ENCODE data around the genes IFRD1 and TMEM168.

- PRO-cap, result no peak
- RRBS, 2 experiments, result no CpG with 5 or more reads among the region's 3 CpGs
Observed at GRCh38 chr7:112162068-112162769, 44.0 kb downstream of the DOCK4 start.

DNA sequence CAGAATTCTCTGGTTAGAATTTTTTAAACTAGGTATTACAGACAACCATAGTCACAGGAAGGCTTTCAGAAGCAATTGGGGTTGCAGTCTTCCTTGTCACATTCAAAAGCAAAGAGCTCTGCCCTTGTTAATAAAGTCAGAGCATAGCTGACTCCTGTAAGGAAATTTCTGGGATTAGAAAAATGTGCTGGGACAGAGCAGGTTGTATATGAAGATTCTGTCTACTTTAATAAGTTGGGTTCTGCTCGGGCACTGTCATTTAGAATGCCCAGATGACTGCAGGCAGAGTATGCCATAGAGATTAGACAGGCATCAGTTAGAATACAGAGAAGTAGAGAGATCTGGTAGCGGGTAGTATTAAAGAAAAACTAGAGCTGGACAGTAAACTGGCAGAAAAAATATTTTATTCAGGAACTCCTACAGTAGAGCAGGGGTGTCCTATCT lies 17.3 kb downstream of the ZNF277 start:
- PRO-cap, result no peak
- RRBS, 2 experiments, result no CpG with 5 or more reads among the region's 2 CpGs

DNA sequence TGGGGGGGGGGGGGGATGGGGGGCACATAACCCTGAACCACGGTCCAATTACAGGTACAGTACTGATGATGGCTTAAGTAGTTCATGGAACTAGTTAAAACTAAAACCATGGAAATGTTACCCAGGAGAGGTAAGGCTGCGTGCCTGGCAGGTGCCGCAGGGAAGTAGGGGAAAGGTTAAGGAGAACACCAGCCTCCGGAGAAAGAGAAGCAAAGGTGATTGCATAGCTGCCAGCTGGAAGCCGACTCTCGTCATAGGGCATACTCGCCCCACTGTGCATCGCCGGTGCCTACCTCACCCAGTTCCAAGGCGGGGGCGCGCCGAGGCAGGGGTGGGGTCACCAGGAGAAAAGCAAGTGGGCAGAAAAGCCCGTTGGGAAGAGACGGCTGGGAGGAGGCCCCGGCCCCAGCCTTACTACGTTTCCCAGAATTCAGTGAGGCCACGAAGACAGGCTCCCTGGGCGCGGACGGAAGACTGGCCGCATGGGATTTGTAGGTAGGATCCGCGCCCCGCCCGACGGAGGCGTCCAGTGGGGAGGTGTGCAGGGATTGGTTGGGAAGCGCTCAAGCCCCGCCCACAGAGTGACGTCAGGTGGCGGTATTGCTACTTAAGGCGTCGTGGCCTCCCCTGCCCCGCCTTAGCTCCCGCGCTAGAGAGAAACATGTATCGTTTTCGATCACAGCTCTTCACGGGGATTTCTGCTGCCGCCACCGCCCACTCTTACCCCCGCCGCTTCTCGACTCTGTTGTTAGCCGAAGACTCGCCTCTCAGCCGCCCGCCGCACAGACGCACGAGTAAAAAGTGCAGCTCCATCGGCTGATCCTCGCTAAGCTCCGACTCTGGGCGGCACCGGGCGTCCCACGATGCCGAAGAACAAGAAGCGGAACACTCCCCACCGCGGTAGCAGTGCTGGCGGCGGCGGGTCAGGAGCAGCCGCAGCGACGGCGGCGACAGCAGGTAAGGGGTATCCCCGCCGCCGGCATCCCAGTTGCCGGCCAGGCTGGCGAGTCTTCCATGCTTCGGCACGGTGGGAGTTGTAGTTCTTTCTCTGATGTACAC lies at the start of gene IFRD1:
IFRD1 (plus strand) TSS at position 635 of the 1,059 bp plus-strand sequence.
- PRO-cap, result bidirectional peak, plus-strand start at position 635 of the sequence, minus-strand start at position 468 of the sequence; bidirectional peak, plus-strand start at position 903 of the sequence, minus-strand start at position 835 of the sequence; bidirectional peak, plus-strand start outside the sequence, minus-strand start at position 1,016 of the sequence
- RRBS, 2 experiments, result under 1% methylated on average over 5 of the region's 78 CpGs

GRCh38 chr7:112451429-112451739 lies 1.1 kb downstream of the IFRD1 start:
- PRO-cap, result no peak
- RRBS, 2 experiments, result no CpG with 5 or more reads among the region's 9 CpGs

- PRO-cap, result no peak
Observed at GRCh38 chr7:112462039-112462785, 12.0 kb downstream of the IFRD1 start.

DNA sequence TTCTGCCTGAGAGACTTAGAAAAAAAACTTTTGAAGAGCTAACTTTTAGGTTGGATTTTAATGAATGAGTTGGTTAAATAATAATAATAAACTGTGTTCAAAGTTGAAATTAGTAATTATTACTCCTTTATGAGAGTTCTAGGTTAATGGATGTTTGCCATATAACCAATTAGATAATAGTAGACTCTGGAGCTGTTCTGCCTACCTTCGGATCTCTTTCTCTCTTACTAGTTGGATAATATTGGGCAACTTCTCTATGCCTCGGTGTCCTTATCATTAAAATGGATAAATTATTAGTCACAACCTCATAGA lies 13.9 kb downstream of the IFRD1 start:
- PRO-cap, result no peak
- RRBS, 2 experiments, result no CpG with 5 or more reads among the region's 2 CpGs

- PRO-cap, result no peak
- RRBS, 2 experiments, result no CpG with 5 or more reads among the region's 1 CpG
Observed at GRCh38 chr7:112465318-112466050, 15.2 kb downstream of the IFRD1 start.

GRCh38 chr7:112508868-112509178 lies 28.0 kb downstream of the LSMEM1 start:
- PRO-cap, result no peak
- RRBS, 2 experiments, result no CpG with 5 or more reads among the region's 9 CpGs

- PRO-cap, result no peak
- RRBS, 2 experiments, result no CpG with 5 or more reads among the region's 1 CpG
Observed at GRCh38 chr7:112575852-112576255, 95.1 kb downstream of the LSMEM1 start.

DNA sequence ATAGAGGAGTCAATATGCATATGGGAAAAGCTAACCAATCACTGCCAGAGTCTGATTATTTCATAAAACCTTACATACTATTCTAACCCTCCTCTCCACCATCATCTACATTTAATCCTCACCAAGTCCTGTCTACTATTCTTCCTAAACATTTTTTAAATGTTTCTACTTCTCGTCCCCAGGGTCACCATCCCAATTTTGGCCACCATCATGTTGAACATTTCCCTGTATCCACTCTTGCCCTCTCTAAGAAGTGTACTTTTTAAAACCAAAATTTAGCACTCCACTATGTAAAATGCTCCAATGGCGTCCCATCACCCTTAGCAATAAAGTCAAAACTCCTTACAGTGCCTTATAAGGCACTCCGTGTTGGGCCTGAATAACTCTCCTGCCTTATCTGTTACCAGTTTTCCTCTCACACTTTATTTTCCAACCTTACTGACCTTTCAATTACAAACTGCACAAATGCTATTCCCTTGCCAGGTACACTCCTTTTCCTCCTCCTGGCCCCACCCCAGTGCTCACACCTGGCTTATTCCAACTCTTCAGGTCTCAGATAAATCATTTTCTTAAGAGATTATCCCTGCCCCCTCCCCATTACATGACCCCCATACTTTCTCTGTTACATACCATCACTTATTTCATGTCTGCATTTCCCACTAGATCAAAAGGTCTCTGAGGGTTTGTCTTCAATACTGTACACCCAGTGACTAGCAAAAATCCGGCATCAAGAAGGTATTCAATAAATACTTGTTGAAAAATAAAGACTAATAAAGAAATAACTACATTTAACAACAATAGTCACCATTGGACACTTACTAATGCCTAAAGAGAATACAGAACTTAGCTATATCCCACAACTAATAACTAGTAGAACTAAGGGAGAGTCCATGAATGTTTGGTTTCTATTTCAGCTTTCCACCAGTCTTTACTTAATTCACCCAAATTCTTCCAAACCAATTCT lies 1.3 kb downstream of the TMEM168 start:
- PRO-cap, result no peak
- RRBS, 2 experiments, result no CpG with 5 or more reads among the region's 4 CpGs

GRCh38 chr7:112790229-112791060 lies at the start of gene TMEM168:
Gene TMEM168, minus strand, starts transcription at chr7:112790393.
- PRO-cap, result bidirectional peak, plus-strand start at chr7:112790467, minus-strand start at chr7:112790372
- RRBS, 2 experiments, result under 1% methylated on average over 20 of the region's 53 CpGs

- PRO-cap, result no peak
- RRBS, 2 experiments, result no CpG with 5 or more reads among the region's 3 CpGs
Observed at GRCh38 chr7:114119765-114120508, 201.1 kb upstream of the PPP1R3A start.

DNA sequence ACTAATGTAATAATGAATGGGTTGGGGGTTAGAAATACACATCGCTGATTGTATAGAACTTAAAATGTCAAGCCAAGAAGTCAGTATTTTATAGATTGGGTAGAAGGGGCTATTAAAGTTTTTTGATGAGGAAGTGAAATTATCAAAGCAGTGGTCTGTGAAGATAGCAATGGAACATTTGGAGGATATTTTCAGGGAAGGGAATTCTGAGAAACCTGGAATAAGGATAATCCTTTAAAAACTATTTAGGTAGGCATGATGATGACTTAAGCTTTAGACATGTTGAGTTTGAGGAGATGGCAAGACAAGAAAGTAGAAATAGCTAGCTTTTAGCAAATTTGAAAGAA lies 126.2 kb downstream of the FOXP2 start:
- PRO-cap, result no peak
- RRBS, 2 experiments, result no CpG with 5 or more reads among the region's 1 CpG

- PRO-cap, result no peak
- RRBS, 2 experiments, result no CpG with 5 or more reads among the region's 5 CpGs
Observed at GRCh38 chr7:114916426-114917032, 5.4 kb upstream of the MDFIC start.

GRCh38 chr7:114944761-114945260 lies 22.9 kb downstream of the MDFIC start:
- PRO-cap, result no peak
- RRBS, 2 experiments, result no CpG with 5 or more reads among the region's 15 CpGs

DNA sequence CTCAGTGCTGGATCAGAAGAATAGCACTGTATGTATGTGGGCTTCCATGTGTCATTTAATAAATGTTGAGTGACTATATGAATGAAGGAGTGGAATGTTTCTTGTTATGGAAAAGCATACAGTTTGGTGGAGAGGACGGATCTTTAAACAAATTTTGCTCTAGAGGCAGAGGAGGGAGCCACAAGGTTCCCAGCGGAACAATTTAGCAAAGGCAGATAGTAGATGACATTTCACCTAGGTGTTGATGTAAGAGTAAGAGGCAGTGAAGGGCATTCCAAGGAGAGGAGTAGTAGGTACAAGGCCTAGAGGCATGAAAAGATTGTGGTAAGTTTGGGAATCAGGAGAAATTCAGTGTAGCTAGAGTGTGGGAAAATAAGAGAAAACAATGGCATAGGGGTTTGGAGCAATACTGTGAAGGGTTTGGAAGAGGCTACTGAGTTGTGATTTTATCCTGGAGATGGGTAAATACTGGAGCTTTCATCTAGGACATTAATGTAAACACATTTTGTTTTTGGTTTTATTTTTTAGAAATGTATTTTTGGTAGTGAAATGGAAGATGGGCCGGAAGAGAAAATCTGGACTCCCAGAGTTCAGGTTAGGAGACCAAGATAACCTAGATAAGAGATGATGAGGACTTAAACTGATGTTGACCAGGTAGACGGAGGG lies 43.1 kb downstream of the MDFIC start:
- PRO-cap, result no peak
- RRBS, 2 experiments, result no CpG with 5 or more reads among the region's 4 CpGs

DNA sequence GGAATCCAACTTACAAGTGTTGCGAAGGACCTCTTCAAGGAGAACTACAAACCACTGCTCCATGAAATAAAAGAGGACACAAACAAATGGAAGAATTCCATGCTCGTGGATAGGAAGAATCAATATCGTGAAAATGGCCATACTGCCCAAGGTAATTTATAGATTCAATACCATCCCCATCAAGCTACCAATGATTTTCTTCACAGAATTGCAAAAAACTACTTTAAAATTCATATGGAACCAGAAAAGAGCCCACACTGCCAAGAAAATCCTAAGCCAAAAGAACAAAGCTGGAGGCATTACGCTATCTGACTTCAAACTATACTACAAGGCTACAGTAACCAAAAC lies 37.0 kb downstream of the TFEC start:
- PRO-cap, result no peak
- RRBS, 2 experiments, result no CpG with 5 or more reads among the region's 4 CpGs

- PRO-cap, result no peak
- RRBS, 2 experiments, result no CpG with 5 or more reads among the region's 4 CpGs
Observed at GRCh38 chr7:116159640-116160052, 50.7 kb upstream of the TES start.

DNA sequence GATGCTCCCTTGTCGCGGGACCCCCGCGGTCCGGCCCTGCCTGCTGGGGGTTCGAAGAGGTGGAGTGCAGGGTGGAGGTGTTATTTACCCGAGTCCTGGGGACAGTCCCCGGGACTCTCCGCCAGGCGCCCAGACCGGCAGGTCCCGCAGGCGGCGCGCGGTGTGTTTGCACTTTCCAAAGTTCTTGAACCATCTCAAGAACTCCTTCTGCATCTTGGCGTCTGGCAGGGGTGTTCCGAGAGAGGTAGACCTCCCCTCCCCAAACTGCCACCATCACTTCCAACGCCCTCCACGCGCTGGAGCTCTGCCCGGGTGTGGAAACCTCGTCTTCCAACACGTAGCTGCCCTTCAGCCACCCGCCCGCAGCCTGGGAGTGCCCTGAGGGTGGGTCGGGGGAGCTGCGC lies 566 bp downstream of the CAV1 start:
- PRO-cap, result bidirectional peak, plus-strand start at position 111 of the sequence, minus-strand start outside the sequence; bidirectional peak, plus-strand start outside the sequence, minus-strand start at position 364 of the sequence
- RRBS, 2 experiments, result 1 to 2% methylated on average over 4 of the region's 28 CpGs

DNA sequence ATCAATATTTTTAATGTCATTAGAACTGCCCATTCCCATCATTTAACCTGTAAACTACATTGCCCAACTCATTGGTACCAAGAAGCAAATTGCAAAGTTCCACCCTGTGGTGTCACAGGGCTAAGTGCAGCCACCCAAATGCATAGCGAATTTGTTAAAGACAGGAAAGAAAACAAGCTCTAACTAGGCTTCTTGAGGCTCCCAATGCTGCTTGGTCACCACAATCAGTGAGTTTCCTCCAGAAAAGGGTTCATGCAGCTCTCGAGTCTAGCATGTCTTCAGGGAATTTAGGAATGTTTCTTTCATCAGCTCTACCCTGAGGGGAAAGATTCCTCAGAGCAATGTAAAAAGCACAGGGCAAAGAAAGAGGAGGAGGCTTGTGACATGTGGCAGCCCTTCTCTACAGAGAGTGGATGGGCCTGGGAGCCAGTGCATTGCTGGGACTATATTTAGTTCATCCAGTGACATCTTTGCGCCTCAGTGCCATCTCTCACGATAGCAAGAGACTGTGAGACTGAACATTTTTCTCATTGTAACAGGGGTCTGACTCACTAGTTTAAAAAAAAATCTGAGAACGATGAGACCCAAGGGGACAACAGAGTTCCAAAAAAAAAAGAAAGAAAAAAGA lies 58.1 kb downstream of the CAV1 start:
- PRO-cap, result no peak
- RRBS, 2 experiments, result no CpG with 5 or more reads among the region's 5 CpGs

Measured in HEK293 (cell line).